Myometrial cell (primary cell): Measurements from ENCODE around the gene C6orf89.

DNA sequence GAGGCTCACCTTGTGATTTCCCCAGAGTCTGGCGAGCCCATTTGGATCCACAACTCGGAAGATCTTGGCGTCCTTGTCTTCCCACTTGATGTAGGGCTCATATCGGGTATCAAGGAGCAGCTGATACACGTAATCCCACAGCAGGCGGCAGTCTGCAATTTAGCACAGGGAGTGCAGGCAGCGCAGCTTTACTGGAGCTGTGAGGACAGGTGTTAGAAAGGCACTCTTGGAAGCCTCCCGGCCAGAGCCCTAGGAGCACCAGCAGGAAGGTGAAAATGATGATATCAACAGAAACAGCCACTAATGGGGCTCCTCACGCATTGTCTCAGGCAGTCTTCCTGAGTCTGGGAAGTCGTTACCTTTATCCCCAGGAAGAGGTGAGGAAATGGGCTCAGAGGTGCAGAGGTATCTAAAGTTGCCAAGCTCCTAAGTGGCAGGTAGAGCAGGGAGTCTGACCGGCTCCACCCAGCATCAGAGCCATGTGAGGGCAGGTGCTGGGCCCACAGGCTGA is 18.5 kb downstream of the ETV7 start:
- RAMPAGE, long total RNA: no peak

DNA sequence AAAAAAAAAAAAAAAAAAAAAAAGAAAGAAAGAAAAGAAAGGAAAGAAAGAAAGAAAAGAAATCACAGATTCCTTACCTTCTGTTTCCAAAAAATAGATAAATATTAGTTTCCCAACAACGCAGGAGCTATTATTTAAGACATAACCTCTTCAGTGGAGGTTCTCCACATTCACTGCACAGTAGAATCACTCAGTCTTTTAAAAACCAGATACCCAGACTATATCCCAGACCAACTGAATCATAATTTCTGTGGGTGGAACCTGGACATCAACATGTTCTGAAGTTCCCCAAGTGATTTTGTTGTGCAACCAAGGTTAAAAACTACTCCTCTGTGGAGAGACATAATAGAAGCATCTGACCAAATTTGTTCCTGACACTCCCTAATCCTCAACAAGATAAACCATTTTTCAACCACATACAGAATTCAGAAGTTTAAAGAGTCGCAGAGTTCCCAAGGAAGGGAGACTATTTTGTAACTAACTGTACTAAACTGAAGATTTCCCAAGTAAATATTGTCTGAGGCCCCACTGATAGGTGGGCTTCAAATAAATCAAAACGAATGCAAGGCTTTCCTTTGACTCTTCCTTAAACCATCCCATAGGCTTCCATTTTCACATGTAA is 42.3 kb downstream of the STK38 start:
- RAMPAGE, long total RNA: no peak

DNA sequence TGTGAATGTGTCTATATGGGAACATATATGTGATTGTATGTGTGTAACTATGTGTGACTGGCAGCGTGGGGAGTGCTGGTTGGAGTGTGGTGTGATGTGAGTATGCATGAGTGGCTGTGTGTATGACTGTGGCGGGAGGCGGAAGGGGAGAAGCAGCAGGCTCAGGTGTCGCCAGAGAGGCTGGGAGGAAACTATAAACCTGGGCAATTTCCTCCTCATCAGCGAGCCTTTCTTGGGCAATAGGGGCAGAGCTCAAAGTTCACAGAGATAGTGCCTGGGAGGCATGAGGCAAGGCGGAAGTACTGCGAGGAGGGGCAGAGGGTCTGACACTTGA is 29.8 kb downstream of the SRSF3 start:
- RAMPAGE, long total RNA: no peak

GRCh38 chr6:36627859-36628337 is 33.7 kb downstream of the SRSF3 start:
- RAMPAGE, long total RNA: no peak

GRCh38 chr6:36639455-36639763 is 39.1 kb upstream of the CDKN1A start:
- RAMPAGE, long total RNA: no peak

GRCh38 chr6:36642982-36643479 is 35.5 kb upstream of the CDKN1A start:
- RAMPAGE, long total RNA: no peak

- RAMPAGE, long total RNA: no peak
Observed at GRCh38 chr6:36687936-36688573, 9.5 kb downstream of the CDKN1A start.

DNA sequence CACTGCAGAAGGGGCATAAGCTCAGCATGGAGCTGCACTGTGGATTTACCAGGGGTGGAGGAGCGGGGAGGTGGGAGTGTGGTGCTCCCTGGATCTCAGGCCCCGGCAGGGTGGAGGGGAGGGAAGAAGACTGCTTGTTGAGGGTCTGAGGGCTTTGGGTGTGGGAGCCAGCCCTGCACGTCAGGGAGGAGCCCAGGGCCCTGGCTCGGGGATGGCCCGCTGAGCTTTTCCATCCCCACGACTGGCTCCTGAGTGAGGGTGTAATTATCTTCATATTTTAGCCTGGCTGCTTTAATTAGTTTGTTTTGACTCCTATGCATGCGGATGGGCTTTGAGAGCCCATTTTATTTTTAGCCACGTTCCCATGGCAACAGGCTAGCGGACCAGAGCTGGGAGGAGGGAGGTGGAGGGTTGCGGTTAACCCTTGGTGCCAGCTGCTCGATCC is 68.1 kb downstream of the RAB44 start:
- RAMPAGE, long total RNA: no peak

DNA sequence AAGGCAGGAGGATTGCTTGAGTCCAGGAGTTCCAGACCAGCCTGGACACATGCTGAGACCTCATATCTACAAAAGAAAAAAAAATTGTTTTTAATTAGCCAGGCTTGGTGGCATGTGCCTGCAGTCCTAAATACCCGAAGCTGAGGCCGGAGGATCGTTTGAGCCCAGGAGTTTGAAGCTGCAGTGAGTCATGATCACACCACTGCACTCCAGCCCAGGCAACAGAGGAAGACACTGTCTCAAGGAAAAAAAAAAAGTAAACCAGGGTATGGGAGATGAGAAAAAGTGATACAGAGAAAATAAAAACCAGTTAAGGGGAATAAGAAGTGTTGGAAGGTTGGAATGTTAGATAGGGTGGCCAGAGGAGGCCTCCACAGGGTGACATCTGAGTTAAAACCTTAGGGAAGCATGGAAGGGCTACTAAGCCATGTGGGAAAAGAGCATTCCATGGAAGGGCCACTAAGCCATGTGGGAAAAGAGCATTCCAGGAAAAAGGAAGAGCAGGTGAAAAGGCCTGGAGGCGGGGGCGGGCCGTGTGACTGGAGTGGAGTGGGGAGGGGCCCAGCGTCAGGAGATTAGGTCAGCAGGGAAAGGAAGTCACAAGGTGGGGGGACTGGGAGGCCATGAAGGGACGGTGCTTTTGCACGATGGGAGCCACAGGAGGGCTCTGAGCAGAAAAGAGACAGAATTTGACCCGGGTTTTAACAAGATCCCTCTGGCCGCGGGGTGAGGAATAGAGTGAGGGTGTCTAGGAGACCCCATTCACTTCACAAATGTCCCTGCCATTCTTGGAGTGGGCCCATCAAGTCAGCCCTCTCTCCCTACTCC is 18.3 kb downstream of the CPNE5 start:
- RAMPAGE, long total RNA: no peak

DNA sequence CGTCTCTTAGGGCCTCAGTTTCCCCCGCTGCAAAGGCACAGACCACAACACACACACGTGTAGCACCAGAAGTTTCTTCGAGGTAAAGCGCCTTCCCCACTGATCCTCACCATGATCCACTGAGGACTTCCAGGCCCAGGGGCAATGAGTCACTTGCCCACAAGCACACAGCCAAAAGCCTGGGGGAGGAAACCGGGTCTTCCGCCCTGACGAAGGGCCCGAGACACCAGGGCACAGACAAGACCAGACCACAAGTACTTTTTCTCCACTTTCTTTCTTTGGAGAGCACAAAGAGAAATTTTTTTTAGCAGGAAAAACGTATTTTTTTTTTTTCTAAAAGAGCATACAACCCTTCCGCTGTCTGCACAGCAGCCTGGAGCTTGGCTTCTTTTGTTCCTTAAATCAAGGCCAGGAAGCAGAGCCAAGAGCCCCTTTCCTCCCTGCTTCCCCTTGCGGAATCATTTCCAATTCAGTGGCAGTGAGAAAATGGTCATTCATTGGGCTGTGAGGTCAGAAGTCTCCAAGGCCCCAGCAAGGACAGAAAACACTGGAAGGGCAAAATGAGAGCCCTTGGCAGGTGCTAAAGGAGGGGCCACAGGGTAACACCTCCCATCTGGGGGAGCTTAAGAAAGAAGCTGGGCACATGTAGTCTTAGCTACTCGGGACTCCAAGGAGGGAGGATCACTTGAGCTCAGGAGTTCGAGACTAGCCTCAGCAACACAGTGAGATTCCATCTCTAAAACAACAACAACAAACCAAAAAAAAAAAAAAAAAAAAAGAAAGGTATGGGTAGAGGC is 11.5 kb downstream of the CPNE5 start:
- RAMPAGE, long total RNA: no peak

- RAMPAGE, long total RNA: no peak
Observed at GRCh38 chr6:36865751-36866162, 8.8 kb downstream of the PPIL1 start.

GRCh38 chr6:36885513-36886599 is at the start of gene C6orf89:
Gene C6orf89, plus strand, starts transcription at chr6:36885952.
- RAMPAGE, long total RNA: start-site peak on the plus strand at chr6:36885839-36886011, 1,300 and 3,230 reads in 2 replicates

DNA sequence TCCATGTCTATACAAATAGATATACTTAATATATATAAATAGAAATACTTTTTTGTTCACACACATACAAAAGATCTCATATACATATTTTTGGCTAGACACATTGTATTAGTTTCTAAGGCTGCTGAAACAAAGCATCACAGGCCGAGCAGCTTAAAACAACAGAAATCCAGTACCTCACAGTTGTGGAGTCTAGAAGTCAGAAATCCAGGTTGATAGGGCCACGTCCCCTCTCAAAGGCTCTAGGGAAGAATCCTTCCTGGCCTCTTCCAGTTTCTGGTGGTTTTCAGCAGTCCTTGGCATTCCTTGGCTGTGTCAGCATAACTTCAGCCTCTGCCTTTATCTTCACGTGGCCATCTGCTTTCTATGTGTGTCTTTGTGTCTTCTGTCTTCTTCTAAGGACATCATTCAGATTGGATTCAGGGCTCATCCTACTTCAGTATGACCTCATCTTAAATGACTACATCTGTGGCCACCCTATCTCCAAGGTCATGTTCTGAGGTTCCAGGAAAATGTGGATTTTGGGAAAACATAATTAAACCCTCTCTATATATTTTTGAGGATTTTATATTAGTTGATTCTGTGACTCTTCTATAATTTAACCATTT is 22.9 kb downstream of the C6orf89 start:
- RAMPAGE, long total RNA: no peak

DNA sequence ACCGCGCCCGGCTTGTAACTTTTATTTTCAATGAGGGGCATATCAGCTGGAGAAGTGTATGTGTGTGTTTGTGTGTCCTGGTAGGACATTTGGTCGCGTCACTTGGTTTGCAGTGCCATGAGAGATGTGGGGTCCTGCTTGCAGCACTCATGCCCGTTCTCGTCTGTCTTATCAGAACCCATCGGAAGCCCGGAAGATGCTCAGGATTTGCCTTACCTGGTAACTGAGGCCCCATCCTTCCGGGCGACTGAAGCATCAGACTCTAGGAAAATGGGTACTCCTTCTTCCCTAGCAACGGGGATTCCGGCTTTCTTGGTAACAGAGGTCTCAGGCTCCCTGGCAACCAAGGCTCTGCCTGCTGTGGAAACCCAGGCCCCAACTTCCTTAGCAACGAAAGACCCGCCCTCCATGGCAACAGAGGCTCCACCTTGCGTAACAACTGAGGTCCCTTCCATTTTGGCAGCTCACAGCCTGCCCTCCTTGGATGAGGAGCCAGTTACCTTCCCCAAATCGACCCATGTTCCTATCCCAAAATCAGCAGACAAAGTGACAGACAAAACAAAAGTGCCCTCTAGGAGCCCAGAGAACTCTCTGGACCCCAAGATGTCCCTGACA is 8.3 kb downstream of the PI16 start:
- RAMPAGE, long total RNA: no peak

DNA sequence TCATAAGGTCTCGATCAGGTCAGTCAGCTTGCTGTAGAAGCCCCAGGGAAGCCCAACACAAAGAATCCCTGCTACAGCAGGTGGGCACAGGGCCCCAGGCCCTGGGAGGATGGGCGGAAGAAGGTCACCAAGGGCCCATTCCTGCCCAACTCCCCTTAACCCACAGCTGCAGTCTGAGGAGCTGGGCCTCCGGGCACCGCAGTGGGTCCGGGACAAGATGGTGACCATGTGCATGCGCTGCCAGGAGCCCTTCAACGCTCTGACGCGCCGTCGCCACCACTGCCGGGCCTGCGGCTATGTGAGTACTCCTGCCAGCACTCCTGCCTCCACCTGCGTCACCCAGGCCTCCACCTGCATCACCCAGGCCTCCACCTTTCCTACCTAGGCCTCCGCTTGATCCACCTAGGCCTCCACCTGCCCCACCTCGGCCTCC is 16.6 kb downstream of the FGD2 start:
- RAMPAGE, long total RNA: no peak

DNA sequence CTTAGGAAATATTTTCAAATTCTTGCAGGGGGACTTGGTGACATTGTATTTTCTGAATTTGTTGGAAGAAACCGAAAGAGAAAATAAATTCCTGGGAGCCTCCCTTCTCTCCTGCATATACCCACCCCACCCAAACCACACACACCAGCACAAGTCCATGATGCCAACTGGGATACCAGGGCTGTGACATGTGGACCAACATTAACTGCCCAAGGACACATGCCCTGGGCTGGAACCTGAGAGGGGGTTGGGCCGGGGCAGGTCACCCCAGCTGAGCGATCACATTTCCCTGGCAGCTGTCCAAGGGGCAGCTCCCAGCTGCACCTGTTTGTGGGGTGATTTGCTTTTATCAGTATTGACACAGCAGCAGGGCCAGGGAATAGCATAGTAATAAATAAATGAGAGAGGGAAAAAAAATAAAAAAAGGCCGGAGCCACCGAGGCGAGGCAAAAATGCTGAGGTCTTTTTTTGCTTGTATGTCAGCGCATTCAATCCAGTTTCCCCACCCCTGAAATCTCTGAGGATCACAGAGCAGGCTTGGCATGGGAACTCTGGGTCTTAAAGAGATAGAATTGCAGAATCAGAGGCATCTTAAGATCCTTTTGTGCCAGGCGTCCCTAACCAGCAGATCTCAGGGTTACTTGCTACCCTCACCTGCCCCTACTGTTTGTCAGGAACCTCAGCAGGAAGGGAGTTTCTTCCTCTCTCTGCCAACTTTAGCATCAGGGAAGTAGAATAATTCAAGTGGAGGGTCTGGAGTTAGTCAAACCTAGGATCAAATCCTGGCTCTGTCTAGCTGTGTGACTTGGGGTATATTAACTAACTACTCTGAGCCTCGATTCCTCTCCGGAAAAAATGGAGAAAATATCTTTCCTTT is 66.5 kb upstream of the PIM1 start:
- RAMPAGE, long total RNA: no peak

DNA sequence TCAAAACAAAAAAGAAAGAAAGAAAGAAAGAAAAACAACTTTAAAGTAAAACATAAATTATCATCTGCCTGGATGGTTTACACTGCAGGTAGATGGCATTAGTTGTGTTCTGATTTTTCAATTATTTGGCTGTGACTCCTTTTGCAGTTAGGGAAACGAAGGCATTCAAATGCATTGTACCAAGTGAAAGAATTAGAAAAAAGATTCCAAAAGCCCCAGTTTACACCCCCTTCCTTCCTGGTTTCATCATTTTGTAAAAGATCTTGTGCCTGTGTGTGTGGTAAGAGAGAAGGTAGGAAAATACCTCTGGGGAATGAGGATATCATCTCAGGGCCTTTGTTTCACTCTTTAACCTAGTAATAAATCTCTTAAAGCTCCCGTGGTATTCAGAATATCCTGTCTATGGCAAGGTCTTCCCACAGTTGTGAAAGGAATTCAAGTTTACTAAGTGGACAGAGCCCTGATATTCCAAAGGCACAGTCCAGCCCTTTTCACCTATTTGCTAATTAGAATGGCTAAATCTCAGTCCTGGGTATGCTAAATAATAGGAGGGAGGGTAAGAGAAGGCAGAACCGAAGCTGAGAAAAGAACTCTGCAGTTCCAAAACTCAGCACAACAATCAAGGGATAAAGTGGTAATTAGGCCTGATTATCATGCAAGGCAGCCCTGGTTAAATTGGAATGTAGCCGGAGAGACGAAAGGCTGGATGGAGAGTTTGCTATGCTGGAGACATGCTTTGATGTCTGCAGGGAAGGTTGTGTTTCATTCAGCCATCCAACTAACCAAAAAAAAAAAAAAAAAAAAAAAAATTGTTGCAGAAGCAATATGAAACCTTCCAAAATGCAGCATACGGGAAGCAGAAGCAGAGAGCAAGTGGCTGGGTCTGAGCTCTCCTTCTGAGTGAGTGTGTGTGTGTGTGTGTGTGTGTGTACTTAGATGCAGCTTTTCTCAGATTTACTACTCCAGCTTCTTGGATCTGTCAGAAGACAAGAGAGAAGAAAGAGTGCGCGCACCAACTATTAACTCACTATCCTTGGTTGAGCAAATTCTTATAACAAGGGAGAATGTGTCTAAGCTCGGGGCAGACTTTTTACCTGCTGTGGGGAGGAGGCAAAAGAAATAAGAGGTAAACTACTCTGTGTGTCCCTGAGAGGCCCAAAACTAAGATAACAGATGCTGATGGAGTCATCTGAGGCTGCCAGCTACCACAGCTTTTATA is 28.5 kb upstream of the PIM1 start:
- RAMPAGE, long total RNA: no peak

DNA sequence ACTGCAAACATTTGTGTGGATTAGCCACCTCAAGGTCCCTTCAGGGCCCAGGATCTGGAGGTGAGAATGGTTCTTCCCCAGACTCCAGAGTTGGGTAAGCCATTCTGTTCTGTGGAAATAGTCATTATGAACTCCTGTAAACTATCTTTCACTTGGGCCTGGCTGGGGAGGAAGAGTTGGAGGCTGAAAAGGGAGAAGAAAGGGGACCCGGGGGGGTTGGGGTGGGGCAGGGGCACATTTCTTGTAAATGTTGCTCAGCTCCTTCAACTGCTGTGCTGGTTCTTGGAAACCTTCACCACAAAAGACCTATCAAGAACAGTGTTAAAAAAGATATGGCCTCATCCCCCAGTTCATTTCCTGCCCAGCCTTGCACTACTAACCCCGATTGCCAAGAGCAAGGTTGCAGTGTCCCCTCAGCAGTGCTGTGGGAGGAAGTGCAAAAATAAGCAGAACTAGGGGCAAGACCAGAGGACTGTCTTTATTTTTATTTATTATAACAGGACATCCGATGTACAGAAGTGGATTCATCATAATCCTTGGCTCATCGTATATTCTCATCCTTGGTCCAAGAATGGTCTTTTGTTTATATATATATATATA is 13.2 kb downstream of the PIM1 start:
- RAMPAGE, long total RNA: no peak

DNA sequence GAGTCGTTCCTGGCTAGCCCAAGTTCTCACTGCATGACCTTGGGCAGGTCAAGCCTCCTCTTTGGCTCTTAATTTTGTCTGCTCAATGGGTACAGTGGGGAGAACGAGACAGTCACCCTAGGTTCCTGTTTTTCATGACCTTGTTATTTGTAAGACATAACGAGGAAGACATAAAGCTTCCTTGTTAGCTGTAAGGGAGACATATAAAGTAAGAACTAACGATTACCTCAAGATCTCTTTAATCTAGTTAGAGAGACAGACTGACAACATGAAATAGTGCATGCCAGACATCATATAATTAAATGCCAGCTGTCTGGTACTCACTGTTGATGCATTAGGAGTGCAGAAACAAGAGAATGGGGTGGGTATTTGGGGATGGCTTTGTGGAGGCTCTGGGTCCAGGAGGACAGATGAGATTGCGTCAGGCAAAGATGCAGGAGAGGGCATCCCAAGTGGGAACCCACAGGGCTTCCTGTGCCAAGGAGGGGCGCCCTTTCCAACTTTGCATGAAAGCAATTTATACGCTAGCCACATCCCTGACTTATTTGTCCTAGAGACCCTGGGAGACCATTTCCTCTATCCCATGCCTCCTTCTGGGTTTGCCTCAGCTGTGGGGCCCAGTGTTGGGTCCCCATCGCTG is 3.9 kb upstream of the CCDC167 start:
- RAMPAGE, long total RNA: no peak

DNA sequence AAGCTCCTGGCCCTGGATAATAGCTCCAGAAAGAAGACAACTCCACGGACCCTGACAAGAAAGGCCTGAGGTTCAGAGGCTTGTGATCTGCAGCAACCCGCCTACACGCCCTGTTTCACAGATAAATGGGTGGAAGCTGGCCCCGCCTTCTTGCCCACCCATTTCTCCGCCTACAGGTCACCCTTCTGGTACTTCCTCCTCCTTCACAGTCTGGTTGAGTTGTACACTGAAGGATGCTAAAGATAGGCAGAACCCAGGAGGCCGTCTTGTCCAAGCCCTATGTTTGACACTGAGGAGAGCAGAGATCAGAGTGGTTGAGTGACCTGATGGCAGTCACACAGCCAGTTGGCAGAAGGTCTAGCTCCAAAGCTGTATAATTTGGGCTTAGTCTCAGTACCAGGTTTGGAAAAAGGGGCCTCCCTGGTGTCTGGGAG is 34.2 kb upstream of the MDGA1 start:
- RAMPAGE, long total RNA: no peak